Vein endothelial cell (primary cell): ENCODE measurements around the gene SH3PXD2B.

- CAGE, long polyA plus RNA, result no peak
Observed at GRCh38 chr5:172453712-172455078, at the start of gene SH3PXD2B. TSS of gene SH3PXD2B (minus strand) at chr5:172454525.

GRCh38 chr5:172565272-172565981, 75.6 kb upstream of the NEURL1B start:
- CAGE, long polyA plus RNA, result no peak

GRCh38 chr5:172573974-172574474, 67.0 kb upstream of the NEURL1B start:
- CAGE, long polyA plus RNA, result no peak

- CAGE, long polyA plus RNA, result no peak
Observed at GRCh38 chr5:172583751-172584497, 57.1 kb upstream of the NEURL1B start.

GRCh38 chr5:172622004-172623221, 18.6 kb upstream of the NEURL1B start:
- CAGE, long polyA plus RNA, result no peak

DNA sequence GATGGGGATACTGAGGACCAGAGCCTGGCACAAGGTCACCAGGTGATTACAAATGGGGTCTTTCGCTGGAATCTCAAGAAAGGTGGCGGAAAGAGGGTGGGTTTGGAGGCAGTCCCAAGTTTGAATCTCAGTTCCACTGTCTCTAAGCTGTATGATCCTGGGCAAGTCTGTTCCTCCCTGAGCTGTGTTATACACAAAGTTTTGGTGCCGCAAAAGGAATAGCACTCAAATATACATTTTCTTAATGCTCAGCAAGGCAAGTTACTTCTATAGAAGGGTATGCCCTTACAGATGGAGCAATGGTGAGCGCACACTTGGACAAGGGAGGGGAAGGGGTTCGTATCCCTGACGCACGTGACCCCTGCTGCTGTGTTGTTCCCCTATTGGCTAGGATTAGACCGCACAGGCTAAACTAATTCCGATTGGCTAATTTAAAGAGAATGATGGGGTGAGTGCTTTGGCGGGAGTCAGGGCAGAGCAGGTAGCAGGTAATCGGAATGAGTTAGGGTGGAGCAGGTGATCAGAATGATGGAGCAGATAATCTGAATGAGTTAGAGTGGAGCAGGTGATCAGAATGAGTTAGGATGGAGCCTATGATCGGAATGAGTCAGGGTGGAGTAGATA, 9.5 kb downstream of the NEURL1B start:
- CAGE, long polyA plus RNA, result no peak

DNA sequence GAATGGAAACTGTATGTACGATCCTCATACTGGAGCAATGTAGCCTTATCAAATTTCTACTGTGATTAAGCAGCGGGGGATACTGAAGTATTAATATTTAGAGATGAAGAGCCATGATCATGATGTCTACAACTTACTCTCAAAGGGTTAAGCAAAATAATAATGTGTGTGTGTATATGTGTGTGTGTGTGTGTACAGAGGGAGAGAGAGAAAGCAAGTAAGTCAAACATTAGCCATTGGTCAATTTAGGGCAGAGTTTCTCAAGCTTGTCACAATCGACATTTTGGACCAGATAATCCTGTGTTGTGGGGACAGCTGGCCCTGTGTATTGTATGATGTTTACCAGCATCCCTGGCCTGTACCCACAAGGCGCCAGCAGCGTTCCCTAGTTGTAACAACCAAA, 46.4 kb downstream of the DUSP1 start:
- CAGE, long polyA plus RNA, result no peak

- CAGE, long polyA plus RNA, result no peak
Observed at GRCh38 chr5:172741435-172741769, 29.6 kb downstream of the DUSP1 start.

GRCh38 chr5:172763966-172764376, 7.0 kb downstream of the DUSP1 start:
- CAGE, long polyA plus RNA, result no peak

DNA sequence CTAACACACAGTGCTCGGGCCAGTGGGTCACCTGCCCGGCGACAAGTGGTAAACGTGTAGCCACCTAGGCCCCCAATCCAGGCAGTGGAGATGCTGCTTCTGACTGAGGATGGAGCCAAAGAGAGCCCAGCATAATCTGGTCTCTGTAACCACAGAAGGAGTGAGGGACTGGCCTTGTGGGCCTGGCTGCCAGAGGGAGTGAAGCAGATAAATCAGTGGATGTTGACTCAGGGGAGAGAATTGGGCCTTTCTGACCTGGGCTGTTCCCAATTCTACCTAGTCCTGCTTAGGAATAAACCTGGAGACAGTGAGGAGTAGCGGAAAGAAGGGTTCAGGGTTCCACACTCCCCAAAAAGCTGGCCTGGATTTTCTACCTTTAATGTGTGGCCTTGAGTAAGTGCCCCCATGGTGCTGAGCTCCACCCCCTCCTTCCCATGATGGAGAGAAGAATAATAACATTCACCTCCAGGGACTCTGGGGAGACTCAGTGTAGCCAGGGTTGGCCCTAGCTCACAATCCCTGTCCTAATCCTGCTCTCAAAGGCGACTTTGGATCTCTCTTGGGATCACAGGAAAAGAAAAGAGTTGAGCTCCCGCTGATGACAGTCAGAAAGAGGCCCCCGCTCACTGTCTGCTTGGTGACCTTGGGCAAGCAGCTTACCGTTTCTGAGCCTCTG, 2.9 kb upstream of the DUSP1 start:
- CAGE, long polyA plus RNA, result no peak

DNA sequence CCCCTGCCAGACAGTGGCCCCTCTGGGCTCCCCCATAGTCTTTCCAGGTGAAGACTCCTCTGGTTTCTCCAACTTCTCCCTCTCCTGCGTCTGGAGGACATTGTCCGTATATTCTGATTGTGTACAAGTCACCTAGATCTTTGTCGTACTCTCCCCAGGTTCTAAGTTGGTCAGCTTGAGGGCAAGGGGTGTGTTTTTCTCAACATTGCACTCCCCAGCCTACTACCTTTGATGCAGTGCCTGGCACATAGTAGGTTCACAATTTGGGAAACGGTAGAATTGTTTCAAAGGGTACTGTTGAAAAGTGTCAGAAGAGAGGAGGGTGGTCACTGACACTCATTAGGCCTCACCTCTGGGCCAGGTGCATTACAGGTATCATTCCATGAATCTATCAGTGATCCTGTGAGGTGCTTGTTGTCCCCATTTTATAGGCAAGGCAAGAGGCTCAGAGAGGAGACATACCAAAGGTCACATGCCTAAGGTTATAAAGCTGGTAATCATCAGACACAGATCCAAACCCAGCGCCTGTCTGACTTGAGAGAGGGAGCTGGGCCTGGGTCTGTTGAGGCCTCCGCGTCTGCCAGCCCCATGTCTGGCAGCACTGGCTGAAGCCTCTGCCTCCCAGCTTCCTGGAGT, 3.9 kb upstream of the DUSP1 start:
- CAGE, long polyA plus RNA, result no peak

- CAGE, long polyA plus RNA, result no peak
Observed at GRCh38 chr5:172779799-172780274, 8.8 kb upstream of the DUSP1 start.

GRCh38 chr5:172790964-172791650, 20.1 kb upstream of the DUSP1 start:
- CAGE, long polyA plus RNA, result no peak

- CAGE, long polyA plus RNA, result no peak
Observed at GRCh38 chr5:172802460-172803057, 31.5 kb upstream of the ERGIC1 start.

- CAGE, long polyA plus RNA, result no peak
Observed at GRCh38 chr5:172840016-172840726, 6.1 kb downstream of the ERGIC1 start.

GRCh38 chr5:172854251-172854885, 20.3 kb downstream of the ERGIC1 start:
- CAGE, long polyA plus RNA, result no peak

DNA sequence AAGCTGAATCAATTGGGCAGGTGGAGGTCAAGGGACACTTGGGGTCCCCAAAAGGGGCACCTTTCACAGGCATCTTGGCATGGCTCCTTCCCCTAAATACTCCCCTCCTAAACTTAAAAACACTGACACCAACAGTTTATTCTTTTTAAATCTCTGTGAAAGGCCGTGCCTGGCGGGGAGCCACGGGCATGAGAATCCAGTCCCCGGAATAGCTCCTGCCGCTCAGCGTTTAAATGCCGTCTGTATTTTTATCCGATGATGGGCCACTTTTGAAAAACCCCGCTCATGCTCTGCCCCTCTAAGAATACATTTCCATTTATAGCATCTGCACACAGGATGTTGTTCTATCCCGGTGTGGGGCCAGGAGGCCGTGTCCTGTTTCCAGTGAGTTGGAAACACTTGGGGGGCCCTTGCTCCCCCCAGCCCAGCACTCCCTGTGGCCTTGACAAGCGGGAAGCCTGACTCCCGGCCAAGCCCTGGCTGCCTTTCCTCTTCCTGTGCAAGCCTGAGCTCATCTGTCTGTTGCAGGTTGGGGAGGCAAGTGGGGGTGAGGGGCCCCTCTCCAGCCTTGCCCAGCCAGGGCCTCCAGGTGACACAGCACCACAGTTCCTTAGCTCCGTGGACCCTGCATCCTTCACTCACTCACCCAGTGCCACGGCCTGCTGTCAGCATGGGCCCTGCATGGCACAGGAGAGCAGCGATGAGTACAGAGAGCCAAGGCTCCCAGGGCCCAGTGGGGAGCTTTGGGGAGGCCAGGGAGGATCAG, 39.0 kb downstream of the ERGIC1 start:
- CAGE, long polyA plus RNA, result no peak

DNA sequence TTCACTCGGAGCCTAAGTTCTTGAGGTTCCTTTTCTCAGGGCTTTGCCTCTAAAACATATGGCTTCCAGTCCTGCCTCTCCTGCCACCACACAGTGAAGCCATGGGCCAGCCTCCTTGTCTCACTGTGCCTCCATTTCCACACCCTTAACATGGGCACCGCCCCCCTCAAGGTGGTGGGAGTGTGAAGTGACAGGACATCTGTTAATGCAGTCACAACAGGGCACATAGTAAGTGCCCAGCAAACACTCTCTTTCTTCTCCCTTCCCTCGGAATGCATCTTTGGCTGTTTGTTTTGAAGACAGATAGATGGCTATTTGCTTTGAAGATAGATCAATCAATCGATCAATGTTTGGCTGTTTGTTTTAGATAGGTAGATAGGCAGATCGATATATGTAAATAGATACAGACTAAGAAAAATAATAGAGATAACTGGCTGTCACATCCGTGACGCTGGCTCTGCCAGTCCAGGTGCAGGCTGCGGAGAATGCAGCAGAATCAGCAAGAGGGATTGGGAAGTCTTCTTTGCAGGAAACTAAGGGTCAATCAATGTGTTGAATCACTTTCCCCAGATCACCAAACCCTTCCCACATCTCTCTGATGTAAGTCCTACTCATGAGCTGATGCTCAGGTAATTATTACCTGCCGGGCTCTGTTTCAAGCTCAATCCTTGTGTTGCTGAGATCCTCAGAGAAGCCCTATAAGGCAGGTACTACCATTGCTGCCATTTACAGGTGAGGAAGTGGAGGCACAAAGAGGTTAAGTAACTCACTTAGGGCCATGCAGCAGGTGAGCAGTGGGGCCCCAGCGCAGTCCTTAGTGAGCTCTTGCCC, 60.8 kb downstream of the ERGIC1 start:
- CAGE, long polyA plus RNA, result no peak

GRCh38 chr5:172905987-172906207, 53.3 kb upstream of the RPL26L1 start:
- CAGE, long polyA plus RNA, result no peak

DNA sequence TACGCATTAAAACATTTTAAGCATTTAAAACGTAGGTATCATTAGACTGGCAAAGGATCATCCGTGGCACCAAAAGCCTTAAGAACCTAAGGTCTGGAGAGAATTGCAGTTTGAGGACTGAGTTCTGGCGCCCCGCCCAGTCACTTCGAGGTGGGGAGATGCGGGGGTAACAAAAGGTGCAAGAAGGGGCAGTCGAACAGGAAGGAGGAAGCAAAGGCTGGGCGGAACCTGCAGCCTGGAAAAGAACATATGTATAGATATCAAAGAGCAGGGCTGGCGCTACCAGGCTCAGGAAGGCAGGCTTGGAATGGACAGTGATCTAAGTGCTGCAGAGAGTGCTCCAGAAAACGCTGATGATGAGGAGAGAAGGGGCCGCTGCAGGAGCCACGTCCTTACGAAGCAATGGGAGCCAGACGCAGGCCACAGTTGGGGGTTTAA, 40.9 kb upstream of the RPL26L1 start:
- CAGE, long polyA plus RNA, result no peak